SK-MEL-5 (cell line): ENCODE results near the genes SLC19A2, SCYL3 and PRRX1.

RAMPAGE:
- cytosol, long total RNA = no peak
- long total RNA = no peak
- nucleus, long total RNA = no peak
These were observed 7.0 kb downstream of the ATP1B1 start for GRCh38 chr1:169113380-169114094.

GRCh38 chr1:169124557-169125302 is 18.2 kb downstream of the ATP1B1 start:
RAMPAGE:
- cytosol, long total RNA = no peak
- long total RNA = no peak
- nucleus, long total RNA = no peak

GRCh38 chr1:169309170-169309878 is 58.3 kb downstream of the NME7 start:
RAMPAGE:
- cytosol, long total RNA = no peak
- long total RNA = no peak
- nucleus, long total RNA = no peak

DNA sequence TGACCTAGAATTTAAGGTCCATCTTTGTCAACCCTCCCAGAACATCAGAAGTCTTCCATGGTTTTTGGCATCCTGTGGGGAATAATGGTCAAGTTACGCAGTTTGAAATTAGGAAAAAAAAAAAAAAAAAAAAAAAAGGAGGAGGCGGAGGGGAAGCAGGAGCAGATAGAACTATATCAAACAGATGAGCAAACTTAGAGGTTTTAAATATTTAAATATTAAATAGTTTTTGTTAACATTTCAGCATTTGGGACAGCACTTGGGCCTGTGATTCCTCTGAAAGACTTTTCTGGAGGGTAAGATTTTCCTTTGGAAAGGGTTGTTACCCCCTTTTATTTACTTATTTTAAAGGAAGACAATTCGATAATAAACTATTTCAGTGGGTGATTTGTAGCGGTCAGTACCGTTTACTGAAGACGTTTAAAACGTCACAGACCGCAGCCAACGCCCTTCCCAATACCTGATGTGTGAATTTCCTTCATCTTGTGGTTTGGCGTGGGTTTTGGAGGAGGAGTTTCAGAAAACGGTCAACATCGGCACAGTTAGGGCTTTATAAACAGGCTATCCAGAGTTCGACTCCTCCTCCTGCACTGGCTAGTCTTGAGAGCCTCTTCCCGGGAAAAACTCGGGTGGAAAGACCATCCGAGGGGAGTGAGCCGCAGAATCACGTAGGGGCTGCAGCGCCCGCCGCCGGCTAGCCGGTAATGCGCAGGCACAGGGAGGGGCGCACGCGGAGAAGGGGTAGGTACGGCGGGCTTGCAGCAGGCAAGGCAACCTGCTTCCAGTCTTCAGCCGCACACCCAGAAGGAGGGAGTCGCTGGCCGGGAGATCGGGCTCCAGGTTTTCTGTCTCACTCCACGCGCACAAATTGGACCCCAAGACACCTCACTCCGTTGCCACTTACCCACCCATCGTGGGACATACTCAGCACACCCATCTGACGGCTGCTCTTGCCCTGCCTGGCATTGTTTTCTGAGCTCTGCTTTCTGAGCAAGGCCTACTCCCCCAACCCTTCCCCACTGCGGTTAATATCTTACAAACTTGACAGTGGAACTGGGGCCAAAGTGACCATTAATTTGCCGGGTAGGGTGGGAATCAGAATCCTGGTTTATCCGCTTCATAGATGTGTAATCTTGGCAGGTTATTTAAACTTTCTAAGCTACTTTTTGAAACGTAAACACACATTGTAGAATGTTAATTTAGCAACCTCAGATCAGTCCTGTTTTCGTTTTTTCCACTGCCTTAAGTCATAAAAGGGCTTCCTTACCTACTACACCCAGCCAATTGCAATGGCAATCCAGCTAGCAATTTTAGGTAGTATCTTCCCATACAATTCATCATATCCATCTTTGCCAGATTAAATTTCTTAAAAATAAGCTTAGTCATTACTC is 25.5 kb downstream of the SLC19A2 start:
RAMPAGE:
- cytosol, long total RNA = no peak
- long total RNA = no peak
- nucleus, long total RNA = no peak

DNA sequence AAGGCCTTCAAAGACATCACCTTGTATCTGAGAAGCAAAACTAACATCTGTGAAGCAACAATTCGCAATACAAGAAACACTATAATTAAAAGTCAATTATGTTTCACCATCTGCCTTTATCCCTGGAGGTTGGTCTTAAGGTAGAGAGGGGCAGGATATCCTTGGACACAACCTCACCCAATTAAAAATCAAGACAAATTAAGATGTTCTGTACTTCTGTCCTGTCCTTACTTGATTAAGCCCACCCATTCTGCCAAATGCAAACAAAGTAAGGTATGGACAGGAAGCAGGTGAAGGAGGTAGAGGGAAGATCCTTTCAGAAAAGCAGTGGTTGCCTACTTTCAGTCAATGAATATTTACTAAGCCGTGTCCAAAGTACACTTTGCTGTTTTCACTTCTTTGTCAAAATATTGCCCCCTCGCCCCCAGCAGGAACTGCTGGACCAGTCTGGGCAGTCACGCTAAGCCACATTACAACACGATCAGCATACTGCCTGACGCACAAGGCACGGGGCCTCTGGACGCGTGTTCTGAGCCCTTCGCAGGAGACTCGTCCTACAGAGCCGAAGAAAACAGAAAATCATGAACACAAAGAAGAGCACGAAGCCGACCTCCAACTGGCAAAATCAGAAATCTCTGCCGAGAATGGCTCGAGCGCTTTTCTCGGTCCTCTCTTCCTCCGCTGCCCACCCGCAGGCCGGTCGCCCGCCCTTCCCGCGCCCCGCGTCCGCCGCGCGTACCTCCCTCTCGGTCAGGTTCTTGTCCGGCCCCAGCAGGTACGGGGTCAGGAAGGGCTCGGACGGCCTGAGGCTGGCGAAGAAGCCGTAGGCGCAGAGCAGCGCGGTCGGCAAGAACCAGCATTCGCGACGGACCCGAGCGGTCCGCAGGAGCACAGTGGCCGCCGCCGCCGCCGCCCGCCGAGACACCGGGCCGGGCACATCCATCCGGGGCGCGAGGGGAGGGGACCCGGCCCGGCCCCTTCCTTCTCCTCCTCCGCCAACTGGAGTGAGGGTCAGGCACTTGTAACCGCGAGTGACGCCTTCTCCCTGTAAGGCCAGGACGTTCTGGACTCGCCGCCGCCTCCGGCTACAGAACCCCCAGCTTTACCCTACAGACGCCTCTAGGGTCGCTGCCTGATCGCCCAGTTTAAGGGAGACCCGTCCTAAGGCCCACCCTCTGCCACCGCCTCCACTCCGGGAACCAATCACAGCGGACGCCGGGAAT is at the start of gene SLC19A2:
Gene SLC19A2 (minus strand): TSS at position 1,121 of the 1,223 bp plus-strand sequence.
RAMPAGE:
- cytosol, long total RNA = no peak
- long total RNA = no peak
- nucleus, long total RNA = no peak

DNA sequence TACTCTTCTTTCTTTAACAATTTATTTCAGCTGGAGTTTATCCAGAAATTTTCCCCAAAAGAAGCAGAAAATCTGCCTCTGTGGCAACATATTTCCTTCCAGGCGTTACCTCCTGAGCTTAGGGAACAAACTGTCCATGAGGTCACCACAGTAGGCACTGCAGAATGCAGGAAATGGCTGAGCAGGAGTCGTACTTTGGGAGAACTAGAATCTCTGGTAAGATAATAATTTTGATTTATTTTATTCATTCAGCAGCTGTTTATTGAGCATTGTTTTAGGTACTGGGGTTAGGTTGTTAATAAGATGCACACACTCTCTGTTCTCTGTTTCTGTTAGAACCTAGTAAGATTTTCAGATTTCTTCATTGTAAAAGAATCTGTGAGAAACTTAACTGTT is 42.1 kb downstream of the C1orf112 start:
RAMPAGE:
- cytosol, long total RNA = no peak
- long total RNA = no peak
- nucleus, long total RNA = no peak

DNA sequence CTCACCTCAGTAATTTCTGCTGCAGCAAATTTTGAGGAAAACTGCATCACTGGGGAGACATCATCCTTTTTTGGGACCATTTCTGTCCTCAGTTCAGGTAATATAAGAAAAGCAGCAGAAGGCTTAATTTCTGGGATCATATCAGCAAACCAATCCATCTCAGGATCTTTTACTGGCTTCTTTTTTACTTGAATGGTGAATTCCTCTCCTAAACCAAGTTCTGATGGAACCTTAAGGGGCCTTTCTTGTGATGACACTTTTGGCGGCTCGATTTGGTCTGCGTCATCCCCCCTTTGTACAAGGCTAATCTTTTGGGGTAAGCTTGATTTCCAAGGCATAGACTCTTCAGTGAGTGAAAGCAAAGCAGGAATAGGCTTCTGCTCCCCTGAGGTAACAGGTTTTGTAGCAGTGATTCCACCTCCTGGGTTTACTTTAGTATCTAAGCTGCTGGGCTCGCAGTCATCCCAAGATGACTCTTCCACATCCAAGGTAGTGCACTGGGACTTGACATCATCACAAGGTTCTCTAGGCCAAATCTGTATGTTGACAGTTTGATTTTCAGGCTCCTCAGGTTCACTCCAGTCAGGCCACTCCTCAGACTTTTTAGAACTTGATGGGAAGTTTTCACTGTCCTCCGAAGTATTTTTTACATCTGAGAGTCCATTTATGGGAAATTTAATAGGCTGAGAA is 39.3 kb downstream of the SCYL3 start:
RAMPAGE:
- cytosol, long total RNA = no peak
- long total RNA = no peak
- nucleus, long total RNA = no peak

DNA sequence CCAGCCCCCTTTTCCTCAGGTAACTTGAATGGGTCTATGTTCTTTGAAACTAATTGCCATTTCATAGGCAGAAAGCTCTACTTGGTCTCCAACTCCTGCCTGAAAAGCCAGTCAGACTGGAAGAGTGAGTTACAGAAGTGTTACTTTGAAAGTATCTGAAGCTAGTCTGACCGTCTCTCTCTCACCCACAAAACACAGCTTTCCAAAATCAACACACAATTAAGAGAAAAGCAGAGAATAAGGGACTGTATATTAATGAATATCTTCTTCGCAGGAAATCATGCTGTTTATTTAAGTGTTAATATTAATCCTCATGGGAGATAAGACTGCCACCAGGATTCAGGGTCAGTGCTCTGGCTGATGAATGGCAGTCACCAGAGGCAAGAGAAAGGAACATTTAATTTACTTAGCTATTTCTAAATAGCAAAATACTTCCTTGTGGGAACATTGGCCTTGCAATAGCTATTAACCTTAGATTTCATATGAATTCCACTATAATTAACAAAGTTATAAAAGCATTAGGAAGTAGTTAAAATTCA is 2.2 kb downstream of the SCYL3 start:
RAMPAGE:
- cytosol, long total RNA = no peak
- long total RNA = no peak
- nucleus, long total RNA = no peak

GRCh38 chr1:169893163-169894100 is at the start of gene SCYL3:
TSS of gene SCYL3 (minus strand) at chr1:169893896.
RAMPAGE:
- cytosol, long total RNA = no peak
- long total RNA = no peak
- nucleus, long total RNA = no peak

RAMPAGE:
- cytosol, long total RNA = no peak
- long total RNA = no peak
- nucleus, long total RNA = no peak
These were observed 5.3 kb downstream of the GORAB start for GRCh38 chr1:170537234-170537639.

DNA sequence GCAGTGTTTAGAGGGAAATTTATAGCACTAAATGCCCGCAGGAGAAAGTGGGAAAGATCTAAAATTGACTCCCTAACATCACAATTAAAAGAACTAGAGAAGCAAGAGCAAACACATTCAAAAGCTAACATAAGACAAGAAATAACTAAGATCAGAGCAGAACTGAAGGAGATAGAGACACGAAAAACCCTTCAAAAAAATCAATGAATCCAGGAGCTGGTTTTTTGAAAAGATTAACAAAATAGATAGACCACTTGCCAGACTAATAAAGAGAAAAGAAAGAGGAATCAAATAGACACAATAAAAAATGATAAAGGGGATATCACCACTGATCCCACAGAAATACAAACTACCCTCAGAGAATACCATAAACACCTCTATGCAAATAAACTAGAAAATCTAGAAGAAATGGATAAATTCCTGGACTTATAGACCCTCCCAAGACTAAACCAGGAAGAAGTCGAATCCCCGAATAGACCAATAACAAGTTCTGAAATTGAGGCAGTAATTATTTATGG is 40.3 kb downstream of the GORAB start:
RAMPAGE:
- cytosol, long total RNA = no peak
- long total RNA = no peak
- nucleus, long total RNA = no peak

GRCh38 chr1:170663722-170664636 is at the start of gene PRRX1:
TSS of gene PRRX1 (plus strand) at chr1:170664131.
RAMPAGE:
- cytosol, long total RNA = no peak
- long total RNA = no peak
- nucleus, long total RNA = no peak

GRCh38 chr1:170707847-170708385 is 44.0 kb downstream of the PRRX1 start:
RAMPAGE:
- cytosol, long total RNA = no peak
- long total RNA = no peak
- nucleus, long total RNA = no peak

GRCh38 chr1:171032947-171033788 is 57.5 kb upstream of the FMO3 start:
RAMPAGE:
- cytosol, long total RNA = no peak
- long total RNA = no peak
- nucleus, long total RNA = no peak

DNA sequence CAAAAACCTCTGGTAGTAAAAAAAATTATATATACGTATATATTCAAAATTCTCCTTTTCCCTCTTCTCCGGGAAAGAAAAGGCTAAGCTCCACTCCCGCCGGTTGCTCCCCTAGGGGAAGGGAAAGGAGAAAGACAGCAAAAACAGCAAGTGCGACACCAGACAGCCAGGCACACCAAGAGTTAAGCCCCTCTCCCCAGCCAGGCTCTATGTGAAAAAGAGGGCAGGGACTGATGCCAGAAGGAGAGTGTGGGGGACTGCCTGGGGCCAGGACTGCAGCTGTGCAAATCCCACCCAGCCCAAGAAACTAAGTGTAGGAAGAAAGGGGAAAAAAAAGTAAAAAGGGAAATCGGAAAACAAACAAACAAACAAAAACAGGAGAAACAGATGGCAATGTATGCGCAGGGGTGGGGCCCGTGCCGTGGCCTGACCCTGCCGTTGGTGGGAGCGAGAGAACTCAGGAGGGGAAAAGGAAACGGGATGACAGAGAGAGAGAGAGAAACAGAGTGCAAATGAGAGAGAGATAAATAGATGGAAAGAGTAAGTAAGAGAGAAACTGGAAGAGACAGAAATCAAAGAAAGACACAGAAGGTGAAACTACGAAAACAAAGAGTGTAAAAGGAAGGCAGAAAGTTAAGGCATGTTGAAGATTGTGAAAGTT is 27.6 kb upstream of the FMO1 start:
RAMPAGE:
- cytosol, long total RNA = no peak
- long total RNA = no peak
- nucleus, long total RNA = no peak

DNA sequence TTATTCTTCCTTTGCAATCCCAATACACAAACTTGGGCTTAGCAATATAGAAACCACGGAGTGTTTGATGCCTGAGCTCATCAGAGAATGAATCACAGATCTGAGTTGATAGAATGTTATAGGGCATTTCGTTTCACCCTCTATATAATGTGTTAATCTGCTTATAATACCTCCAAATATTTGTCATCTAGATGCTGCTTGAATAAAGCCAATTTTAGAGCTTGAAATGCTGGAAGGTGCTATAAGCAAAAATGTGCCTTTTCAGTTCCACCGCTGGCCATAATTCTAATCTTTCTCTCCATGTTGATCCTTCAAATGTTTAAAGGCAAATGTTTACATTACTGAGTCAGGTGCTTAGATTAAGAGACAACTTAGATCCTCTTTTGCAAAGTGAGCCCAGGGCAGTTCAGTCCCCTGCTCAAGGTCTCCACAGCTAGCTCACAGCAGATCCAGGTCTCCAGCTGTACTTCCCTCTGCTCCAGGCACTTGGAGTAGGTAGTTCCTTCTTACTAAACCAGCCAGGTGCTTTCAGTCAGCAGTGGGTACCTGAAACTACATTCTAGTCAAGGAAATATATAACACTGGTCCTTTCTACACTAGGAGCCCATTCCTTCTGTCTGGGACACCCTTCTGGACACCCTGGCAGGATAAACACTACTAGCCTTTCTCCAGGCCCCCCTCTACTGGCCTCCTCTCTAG is 6.8 kb downstream of the FMO1 start:
RAMPAGE:
- cytosol, long total RNA = no peak
- long total RNA = no peak
- nucleus, long total RNA = no peak

RAMPAGE:
- cytosol, long total RNA = no peak
- long total RNA = no peak
- nucleus, long total RNA = no peak
These were observed 20.5 kb downstream of the FMO1 start for GRCh38 chr1:171268773-171269183.

DNA sequence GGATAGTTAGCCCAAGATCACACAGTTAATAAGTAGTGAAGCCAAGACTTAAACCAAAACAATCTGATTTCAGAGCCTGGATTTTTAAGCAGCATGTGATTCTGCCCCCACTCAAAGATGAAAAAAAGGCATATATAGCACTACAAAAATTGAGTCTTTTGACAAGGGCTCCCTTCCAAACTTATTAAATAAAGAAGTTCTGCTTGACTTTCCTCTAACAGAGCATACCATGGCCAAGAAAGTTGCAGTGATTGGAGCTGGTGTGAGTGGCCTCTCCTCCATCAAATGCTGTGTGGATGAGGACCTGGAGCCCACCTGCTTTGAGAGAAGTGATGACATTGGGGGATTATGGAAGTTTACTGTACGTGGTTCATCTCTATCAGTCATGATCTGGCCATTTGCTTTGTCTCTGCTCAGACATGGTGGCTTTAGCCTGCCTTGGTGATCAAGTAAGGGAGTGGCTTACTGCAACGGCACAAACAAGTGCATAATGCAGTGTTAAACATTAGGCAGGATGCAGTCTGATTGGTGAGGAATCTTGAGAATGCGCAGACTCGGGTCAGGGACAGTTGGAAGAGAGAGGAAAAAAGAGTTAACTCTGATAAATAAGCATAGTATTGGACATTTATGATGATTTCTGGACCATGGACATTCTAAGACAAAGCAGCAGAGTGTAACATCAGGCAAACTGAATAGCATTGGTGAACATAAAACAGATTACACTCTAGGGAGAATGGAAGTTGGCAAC is 5.8 kb downstream of the FMO4 start:
RAMPAGE:
- cytosol, long total RNA = no peak
- long total RNA = no peak
- nucleus, long total RNA = no peak

DNA sequence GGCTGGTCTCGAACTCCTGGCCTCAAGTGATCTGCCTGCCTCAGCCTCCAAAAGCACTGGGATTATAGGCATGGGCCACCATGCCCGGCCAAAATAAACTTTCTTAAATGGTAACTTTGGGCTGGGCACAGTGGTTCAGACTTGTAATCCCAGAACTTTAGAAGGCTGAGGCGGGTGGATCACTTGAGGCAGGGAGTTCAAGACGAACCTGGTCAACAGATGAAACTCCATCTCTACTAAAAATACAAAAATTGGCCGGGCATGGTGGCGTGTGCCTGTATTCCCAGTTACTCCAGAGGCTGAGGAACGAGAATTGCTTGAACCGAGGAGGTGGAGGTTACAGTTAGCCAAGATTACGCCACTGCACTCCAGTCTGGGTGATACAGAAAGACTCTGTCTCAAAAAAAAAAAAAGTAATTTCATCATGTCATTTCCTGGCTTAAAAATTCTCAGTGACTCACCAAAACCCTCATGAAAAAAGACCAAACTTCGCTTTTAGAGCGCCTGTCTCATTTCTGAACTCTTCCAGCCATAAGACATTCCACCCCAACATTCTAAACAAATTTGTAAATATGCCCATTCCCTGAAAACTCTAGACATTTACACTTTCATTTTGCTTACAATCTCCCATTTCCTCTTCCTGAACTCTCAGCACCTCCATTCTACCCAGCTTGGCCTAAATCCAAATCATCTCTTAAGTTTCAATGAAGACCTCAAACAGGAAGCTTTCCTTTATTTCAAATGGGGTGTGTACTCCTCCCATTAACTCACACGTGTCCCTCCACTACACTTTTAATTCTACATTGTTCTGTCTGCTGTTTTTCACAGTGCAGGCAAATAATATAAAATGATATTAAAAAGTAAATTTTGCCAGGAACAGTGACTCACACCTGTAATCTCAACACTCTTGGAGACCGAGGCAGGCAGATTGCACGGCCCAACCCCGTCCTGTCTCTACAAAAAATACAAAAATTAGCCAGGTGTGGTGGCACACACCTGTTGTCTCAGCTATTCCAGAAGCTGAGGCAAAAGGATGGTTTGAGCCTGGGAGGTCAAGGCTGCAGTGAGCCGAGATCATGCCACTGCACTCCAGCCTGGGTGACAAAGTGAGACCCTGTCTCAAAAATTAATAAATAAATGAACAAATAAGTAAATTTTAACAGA is 50.4 kb upstream of the PRRC2C start:
RAMPAGE:
- cytosol, long total RNA = no peak
- long total RNA = no peak
- nucleus, long total RNA = no peak

GRCh38 chr1:171595928-171596996 is 25.8 kb upstream of the MYOCOS start:
RAMPAGE:
- cytosol, long total RNA = no peak
- long total RNA = no peak
- nucleus, long total RNA = no peak